PC-3 (cell line): ENCODE data around the genes DPYD and AGL.

- RAMPAGE, long total RNA = no peak
Observed at GRCh38 chr1:96370846-96371045, 350.8 kb upstream of the PTBP2 start.

DNA sequence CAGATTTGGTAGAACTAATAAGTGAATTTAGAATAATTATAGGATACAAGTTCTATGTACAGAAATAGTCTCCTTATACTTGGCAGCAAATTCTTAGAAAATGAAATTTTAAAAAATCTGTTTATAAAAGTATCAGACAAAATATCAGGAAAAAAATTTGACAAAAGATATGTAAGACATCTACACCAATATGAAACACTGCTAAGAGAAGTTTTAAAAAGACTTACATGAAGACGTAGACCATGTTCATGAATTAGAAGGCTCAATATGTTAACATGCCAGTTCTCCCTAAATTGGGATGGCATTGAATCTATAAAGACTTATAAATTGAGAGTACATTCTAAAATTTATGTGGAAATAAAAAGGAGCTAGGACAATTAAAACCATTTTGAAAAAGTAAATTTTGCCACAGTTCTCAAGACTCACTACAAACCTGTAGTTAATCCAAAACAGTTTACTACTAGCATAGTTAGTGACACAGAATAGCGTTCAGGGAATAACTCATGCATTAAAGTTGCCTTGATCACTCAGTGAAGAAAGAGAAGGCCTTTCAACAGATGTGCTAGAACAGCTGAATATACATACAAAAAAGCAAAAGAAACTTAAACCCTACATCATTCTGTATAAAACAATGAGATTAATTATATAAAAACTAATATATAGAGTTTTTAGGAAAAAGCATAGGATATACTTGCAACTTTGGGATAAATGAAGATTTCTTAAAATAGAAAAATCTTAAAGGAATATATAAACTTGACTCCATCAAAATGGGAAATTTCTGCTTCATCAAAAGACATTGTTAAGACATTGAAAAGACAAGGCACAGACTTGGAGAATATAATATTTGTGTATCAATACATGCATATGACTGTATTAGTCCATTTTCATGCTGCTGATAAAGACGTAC is 37.6 kb downstream of the PTBP2 start:
- RAMPAGE, long total RNA = no peak

GRCh38 chr1:96799381-96799882 is 77.8 kb downstream of the PTBP2 start:
- RAMPAGE, long total RNA = no peak

- RAMPAGE, long total RNA = no peak
Observed at GRCh38 chr1:96802903-96803863, 81.6 kb downstream of the PTBP2 start.

GRCh38 chr1:97411395-97411713 is 509.5 kb downstream of the DPYD start:
- RAMPAGE, long total RNA = no peak

- RAMPAGE, long total RNA = no peak
Observed at GRCh38 chr1:97800495-97801127, 120.2 kb downstream of the DPYD start.

DNA sequence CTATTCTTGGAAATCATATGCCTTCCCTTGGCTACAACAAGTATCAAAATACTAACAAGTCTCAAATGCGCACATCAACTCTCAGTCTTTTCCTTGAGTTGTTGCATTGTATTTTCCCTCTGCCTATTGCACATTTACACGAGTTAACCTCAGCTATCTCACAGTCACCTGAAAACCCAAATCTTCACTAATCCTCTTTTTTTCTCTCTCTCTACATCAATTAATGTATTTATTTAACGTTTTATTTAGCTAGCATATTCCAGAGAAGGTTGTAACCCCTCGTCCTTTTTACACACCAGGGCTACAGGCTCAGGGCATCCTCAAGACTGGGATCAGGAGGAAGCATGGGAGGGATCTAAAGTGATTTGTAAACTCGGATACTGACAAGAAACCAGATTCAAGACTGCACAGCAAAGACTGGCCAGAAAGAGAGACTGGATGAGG is 96.0 kb downstream of the DPYD start:
- RAMPAGE, long total RNA = no peak

- RAMPAGE, long total RNA = no peak
Observed at GRCh38 chr1:97920750-97921776, at the start of gene DPYD. Gene DPYD (minus strand): TSS chr1:97921034.

DNA sequence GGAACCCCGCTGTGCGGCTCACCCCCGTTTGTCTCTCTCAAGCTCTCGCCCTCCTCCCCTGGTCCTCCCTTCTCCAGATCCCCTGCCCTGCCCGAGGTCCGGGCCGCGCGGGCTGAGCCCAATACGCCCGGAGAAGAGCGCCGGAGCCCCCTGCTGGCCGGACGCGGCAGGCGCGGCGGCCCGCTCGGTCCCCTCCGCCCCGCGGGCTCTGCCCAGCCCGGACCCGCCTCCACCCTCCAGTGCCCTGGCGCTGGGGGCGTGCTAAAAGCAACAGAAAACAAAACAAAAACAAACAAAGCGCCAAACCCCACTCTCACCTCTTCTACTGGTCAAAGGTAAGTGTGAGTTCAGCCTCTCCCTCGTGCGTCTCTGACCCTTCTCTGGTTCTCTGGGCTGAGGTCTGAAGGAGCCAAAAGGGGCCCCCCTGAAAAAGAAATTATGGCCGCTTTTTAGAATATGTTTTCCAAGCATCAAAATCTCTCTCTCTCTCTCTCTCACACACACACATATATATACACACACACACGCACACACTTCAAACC is 133.4 kb upstream of the DPYD start:
- RAMPAGE, long total RNA = no peak

DNA sequence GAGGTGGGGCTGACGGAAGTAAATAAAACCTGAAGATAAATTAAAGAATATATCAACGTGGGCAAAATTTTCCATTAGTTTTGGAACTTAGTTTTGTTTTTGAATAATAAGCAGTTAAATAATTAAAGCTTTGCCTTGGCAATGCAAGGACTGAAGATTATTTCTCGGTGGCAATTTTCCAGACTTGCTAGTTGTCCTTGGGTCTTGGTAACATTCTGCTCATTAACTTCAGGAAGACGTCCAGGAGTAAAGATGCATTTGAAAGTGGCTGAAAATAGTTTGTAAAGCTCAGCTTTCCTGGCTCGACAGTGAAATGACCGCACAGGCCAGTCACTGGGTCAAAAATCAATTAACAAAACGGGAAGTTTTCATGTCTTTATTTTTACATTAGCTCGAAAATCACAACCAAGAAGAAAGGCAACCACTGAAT is 676 bp upstream of the SNX7 start:
- RAMPAGE, long total RNA = no peak

DNA sequence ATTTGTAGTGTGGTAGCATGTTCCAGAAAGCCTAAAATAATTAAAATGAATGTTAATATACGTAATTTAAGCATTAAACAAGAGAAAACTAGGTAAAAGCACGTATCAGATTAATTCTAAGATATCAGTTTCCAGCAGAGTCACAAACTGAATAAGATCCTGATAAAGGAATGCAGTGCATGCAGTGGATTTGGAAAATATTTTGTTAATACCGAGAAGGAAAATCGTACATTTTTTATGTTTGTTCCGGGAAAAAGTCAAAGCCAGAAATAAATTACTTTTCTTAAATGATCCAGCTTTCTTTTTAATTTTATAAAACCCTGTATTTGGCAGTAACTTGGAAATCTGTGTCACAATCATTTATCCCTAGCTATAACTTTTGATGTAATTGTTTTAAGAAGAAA is 904 bp downstream of the PALMD start:
- RAMPAGE, long total RNA = no peak

DNA sequence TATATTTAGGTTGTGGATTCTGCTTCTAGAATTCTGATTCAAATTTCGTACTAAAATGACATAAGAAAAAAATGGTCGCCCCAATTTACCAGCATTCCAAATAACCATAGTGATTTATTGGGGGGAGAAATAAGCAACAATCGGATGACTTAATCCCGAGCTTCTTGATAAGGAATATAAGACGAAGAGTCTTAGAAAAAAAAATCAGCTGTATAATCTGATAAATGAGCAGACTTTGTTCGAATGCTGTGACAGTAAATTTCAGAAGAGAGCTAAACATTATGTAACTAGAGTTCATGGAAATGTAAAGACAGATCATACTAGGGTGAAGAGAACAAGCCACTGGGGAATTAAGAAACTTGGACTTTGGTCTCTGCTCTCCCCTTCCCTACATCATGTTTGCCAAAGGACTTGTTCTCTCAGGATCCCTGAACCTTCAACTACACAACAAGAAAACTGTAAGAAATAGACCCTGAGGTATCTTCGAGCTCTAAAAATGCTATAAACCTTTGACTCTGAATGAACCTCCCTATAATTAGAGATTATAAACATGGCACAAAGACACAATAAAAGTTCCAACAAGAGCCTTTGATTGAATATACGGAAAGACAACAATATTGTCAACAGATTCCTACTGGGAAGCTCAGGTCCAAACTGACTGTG is 27.6 kb downstream of the FRRS1 start:
- RAMPAGE, long total RNA = no peak

GRCh38 chr1:99760332-99760602 is 6.2 kb downstream of the FRRS1 start:
- RAMPAGE, long total RNA = no peak

GRCh38 chr1:99849485-99850887 is at the start of gene AGL:
Gene AGL (plus strand): TSS chr1:99850361.
- RAMPAGE, long total RNA = start-site peak on the plus strand at chr1:99850093-99850160, 16 and 49 reads in 2 replicates

GRCh38 chr1:99852025-99852396 is 1.9 kb downstream of the AGL start:
- RAMPAGE, long total RNA = no peak

- RAMPAGE, long total RNA = no peak
Observed at GRCh38 chr1:100357126-100357598, 4.9 kb downstream of the CDC14A start.

DNA sequence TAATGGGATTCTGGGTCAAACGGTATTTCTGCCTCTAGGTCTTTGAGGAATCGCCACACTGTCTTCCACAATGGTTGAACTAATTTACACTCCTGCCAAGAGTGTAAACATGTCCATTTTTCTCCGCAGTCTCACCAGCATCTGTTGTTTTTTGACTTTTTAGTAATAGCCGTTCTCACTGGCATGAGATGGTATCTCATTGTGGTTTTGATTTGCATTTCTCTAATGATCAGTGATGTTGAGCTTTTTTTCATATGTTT is 53.5 kb downstream of the CDC14A start:
- RAMPAGE, long total RNA = no peak

DNA sequence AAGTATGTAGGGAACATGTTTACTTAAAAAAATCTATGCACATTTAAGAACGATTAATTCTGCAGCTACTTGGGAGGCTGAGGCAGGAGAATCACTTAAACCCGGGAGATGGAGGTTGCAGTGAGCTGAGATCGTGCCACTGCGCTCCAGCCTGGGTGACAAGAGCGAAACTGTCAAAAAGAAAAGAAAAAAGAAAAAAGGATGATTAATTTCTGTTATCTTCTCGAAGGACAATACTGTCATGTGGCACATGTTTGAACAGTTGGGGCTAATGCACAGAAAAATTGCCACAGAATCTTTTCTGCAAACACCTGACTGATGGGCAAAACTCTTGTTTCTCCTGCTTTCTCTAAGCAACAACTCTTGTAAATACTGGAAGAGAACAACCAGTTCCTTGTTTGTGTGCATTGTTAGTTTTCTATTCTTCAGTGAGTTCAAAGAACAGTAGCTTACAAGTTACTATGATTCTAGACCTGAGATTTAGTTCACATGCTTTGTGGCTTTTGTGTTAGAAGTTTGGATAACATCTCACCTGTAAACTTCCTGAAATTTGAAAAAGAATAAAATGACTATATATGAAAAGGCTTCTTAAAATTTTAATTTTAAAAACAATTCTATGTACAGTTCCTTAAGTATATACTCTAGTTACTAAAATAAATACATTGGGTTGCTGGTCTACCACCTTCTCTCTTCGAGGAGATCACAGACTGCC is 60.7 kb downstream of the CDC14A start:
- RAMPAGE, long total RNA = no peak

DNA sequence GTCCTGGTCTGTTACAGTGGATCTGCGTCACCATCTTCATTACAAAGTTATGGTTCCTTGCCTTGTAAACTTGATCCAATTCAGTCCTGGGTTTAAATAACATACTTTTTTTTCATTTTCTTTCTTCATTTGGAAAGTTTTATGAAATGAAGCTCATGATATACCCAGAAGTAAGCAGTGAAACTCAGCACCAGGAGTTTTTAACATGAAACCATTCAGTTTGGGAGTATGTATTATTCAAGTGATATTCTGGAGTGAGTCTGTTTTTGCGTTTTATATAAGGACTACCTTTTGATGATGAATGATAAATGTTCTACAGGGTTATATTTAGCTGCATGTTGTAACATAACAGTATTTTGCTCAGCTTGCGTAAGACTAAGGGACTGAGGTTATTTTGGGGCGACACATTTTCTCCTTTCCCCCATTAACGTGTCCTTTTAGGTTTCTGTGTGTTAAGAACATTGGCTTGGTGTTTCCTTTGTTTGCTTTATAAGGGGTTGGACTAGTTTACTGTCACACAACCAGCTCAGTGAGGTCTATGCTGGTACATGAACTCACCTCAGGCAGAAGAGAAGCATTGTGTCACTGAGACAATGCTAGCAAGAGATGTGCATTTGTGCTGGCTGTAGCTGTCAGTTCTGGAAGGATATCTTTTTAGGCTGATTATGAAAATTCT is 62.3 kb downstream of the CDC14A start:
- RAMPAGE, long total RNA = no peak

GRCh38 chr1:100439911-100440679 is 87.8 kb downstream of the CDC14A start:
- RAMPAGE, long total RNA = no peak